Temporal lobe (tissue), 2 donors: ENCODE measurements around a stretch of chr15.

- RAMPAGE, long total RNA = no peak
Observed at GRCh38 chr15:66459748-66460999, 37.4 kb downstream of the SNAPC5 start.

- RAMPAGE, long total RNA = no peak
Observed at GRCh38 chr15:66484751-66485325, 12.7 kb downstream of the SNAPC5 start.

DNA sequence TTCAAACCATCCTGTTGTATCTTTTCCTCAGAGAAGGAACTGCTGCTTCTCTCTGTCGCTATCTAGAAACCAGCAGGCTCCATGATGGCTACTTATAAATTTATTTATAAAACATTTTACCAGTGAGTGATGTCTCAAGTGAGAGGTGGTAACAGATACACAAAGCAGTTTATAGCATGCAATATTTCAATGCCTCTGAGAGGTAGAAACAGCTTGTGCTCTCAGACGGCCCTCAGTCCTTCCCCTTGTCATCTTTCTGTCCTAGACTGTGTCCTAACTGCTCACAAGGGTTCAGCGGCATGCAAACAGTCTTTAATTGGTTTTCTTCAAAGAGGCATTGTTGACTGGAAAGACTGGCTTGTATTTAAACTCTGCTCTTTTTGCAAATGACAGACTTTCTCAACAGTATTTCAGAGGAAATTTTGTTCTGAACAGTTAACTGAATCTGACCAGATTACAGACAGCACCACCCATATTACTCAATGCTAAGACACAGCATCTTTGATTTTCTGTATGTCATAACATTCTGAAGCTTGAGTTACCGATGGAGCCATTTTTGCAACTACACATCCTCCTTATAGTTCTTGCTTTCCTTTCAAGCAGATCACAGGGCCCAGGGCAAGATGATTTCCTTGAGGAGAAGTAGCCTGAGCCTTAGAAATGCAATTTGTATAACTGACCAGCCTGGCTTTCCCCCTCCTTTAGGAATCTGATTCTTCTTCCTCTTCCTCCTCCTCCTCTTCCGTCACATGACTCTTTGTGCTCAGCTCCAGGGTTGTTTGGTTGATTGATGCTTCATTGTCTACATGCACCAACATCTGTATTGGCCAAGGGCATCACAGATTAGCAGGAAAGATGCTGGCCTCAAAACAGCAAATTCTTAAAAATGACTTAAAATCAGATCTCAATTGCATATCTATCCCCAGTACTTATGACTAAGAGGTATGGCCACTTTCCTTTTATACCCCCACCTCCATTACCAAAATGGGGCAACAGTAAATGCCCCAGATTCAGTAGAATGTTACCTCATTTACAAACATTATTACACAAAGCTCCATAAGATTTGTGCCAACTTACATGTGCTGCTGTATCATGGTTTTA lies 3.5 kb downstream of the SNAPC5 start:
- RAMPAGE, long total RNA = no peak

- RAMPAGE, long total RNA = no peak
Observed at GRCh38 chr15:66501735-66502187, 2.9 kb downstream of the RPL4 start.

- RAMPAGE, long total RNA = no peak
Observed at GRCh38 chr15:66650284-66650950, 51.6 kb upstream of the SMAD6 start.

GRCh38 chr15:66662313-66662909 lies 39.6 kb upstream of the SMAD6 start:
- RAMPAGE, long total RNA = no peak

DNA sequence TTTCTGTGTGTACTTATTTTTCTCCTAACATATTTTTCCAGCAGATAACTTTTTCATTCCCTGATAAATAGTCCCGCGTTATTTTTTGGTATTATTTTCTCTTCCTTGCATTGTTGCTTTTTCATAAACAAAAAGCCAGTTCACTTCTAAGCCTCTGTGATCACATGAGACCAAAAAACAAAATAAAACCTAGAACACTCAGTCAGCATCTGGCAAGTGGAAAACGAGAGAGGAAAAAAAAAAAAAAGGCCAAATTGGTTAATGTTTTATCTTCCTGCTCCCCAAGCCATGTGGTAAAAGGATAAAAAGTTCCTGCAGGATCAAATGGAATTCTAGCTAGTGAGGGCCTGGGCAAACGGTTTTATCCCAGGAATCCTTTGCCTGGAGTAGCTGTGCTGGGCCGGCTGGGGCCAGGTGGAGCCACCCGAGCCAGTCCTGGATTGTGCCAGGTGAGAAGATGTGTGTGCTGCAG lies 13.1 kb downstream of the SMAD6 start:
- RAMPAGE, long total RNA = no peak

DNA sequence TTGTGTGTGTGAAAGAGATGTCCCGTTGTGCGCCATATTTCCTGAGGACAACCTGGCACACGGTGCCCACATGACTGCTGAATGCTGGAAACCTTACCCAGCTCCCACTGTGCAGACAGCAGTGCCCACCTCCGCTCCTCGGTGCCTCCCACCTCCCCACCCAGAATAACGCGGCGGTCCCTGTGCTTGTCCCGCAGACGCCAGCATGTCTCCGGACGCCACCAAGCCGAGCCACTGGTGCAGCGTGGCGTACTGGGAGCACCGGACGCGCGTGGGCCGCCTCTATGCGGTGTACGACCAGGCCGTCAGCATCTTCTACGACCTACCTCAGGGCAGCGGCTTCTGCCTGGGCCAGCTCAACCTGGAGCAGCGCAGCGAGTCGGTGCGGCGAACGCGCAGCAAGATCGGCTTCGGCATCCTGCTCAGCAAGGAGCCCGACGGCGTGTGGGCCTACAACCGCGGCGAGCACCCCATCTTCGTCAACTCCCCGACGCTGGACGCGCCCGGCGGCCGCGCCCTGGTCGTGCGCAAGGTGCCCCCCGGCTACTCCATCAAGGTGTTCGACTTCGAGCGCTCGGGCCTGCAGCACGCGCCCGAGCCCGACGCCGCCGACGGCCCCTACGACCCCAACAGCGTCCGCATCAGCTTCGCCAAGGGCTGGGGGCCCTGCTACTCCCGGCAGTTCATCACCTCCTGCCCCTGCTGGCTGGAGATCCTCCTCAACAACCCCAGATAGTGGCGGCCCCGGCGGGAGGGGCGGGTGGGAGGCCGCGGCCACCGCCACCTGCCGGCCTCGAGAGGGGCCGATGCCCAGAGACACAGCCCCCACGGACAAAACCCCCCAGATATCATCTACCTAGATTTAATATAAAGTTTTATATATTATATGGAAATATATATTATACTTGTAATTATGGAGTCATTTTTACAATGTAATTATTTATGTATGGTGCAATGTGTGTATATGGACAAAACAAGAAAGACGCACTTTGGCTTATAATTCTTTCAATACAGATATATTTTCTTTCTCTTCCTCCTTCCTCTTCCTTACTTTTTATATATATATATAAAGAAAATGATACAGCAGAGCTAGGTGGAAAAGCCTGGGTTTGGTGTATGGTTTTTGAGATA lies 79.1 kb downstream of the SMAD6 start:
- RAMPAGE, long total RNA = no peak

DNA sequence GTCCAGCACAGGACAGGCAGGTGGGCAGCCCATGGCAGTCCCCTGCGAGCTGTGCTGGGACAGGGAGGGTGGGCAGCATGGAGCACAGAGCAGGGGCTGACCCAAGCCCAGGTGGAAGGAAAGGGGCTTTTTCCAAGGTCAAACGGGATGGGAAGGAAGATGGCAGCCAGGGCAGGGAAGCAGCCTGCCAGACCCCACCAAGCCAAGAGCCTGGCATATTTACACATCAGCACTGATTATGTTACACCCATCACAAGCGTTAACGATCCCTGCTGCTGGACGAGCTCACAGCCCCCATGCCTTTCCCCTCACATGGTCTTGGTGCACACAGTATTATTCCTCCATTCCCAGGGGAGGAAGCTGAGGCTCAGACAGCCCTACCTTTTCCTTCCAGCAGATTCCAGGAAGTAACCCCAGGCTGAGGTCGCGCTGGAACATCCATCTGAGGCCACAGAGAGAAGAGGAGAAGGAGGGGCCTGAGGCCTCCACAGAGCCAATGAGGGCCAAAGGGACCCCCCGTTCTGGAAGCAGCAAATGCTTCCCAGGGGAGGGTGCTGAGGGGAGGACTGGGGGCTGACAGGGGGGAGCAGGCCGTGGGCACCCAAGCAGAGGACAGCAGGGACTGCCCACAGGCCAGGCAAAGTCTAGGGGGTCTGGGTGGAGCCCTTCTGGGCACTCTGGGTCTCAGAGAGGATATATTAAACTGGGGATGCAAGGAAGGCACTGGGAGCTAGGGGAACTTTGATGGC lies 175.9 kb downstream of the SMAD6 start:
- RAMPAGE, long total RNA = no peak

GRCh38 chr15:66907923-66908709 lies 157.3 kb upstream of the SMAD3 start:
- RAMPAGE, long total RNA = no peak

DNA sequence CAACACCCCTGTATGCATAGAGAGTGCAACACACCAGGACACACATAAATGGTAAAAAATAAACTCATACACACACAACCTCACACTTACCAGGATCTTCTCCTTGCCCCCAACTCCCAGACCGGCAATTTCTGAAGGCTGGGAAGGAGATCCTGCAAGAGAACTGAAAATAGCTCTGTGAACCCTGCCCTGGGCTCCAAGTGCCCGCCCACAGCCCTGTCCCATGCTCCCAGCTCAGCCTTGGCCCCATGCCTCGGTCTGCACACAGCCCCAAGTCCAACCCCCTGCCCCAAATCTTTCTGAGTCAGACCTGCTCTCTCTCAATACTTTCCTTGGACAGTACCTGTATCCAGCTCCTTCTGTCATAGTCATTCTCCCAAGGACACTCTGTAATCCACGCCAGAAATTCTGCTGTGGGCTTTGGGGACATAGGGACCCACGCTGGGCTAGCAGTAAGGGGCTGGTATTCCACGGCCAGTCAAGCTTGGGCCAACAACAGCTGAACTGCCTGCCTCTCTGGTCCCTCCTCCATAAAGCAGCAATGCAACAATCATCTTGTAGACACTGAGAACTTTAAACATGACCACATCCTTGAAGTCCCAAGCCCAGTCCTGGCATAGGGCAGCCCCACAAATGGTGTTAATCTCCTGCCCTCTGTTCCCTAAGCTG lies 6.2 kb upstream of the SMAD3 start:
- RAMPAGE, long total RNA = no peak

DNA sequence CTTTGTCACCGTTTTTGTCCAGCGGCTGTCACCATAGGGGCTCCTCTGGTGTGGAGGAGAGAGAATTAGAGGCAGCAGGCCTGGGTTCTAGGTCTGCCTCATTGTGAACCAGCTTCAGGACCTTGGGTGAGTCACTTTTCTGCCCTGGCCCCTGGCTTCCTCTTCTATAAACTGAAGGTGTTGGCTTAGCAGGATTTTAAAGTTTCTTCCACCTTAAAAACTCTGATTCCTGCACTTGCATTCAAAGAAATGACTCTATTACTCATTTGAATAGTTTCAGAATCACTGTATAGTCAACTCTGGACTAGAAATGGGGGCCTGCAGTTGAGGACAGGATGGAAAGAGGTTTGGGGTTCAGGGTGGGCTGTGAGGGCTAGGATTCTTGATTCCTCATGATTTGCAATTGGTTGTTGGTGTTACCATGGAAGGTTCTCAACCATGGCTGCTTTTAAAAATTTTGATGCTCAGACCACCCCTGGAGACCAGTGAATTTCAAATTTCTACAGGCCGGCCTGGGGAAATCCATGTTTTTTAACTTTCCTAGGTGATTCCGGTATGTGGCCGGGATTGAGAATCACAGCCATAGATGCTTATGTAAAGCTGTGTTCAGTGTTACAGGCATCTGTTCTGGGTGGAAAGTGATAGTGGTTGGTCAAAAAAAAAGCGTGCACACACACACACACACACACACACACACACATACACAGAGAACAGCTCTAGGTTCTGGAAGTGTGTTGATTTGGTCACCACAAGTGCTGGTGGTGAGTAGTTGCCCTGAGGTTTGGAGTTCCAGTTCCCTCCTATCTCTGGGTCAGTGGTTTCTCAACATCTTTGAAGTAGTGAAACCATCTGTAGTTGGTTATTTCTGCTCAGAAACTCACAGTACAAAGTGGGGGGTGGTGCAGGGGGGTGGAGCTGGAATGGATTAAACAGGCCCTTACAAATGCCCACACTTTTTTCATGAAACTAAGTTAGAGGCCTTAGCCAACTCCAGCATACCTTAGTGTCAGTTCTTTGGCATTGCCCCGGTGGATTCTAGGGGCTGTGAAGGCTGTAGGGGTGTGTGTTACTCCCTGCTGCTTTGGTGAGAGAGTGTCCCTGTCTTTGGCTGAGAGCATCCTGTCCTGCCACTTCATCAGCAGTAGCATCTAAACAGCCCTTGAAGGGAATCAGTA lies 20.2 kb downstream of the SMAD3 start:
- RAMPAGE, long total RNA = no peak

DNA sequence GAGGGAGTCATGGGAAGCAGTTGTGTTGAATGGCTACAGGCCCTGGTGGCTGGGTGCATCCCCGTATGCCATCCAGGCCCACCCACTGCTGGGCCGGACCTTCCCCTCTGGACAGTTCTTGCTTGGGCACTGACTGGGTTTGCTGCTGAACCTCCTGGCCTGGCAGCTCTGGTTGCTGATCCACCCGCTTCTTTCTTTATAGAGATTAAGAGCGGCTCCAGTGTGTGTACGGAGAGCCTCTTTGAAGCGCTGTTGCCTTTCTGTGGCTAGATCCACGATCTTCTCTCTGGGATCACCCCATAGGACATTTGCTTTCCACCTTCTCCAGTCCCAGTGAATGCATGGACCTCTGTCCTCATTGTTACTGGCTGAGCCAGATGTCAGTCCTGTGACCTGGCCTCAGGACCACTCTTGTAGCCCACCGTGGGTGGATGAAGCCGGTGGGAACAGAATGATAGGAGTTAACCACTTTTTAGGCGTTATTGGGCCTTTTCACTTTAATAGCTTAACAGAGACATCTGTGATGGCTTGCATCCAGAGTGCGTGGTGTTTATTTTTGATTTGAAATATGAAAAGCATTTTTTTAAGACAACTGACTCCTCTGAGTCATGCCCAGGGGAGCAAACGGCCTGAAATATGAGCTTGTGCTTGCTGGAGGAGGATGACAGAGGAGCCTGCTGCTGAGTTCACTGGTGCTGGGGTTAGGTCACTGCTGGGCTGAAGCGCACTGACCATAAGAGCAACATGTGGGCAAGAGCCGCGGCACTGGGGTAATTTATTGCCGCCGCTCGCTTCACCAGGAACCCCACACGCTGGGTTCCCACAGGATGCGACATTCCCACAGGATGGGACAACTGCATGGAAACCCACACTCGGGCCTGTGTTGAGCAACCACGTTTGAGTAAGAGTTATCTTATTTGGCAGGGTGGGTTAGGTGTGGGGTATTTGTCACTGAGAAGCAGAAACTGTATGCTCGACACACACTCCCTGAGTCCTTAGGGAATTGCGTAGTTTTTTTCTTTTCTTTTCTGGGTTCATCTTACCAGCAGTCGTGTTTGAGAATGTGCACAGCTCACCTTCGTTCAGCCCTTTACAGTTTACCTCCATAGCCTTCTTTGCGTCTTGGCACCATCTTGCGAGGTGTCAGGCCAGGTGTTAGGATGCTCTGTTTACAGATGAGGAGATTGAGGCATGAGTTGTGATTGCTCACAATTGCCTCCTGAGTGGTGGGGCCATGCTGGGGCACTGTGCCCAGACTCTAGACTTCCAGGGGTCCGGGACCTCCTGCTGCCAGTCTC lies 60.1 kb downstream of the SMAD3 start:
- RAMPAGE, long total RNA = no peak

DNA sequence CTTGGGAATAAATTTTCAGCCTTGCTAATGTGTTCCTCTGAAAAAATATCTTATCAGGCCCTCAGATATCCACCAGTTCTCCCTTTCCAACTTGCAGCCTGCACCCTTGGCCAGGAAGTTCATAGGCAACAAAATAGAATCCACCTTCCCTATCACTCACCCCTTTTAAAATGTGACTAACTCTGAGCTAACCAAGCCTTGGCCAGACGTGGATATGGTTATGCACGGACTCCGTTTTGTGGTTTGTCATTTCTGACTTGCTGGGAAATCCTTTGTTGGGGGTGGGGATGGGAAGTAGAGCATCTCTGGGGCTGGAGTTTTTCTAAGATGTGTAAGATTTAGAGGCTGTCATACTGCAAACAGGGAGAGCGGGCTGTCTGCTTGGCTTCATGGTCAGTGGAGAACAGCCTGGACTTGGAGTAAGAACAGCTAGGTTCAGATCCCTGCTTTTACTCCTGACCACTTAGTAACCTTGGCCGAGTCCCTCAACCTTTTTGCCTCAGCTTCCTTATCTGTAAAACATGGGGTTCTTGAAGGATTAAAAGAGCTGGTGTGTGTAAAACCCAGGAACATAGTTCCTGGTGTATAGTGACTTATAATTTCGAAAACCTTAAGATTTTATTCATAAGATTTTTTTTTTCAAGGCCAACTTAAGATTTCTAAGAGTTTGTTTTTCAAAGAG lies 62.6 kb downstream of the SMAD3 start:
- RAMPAGE, long total RNA = no peak

DNA sequence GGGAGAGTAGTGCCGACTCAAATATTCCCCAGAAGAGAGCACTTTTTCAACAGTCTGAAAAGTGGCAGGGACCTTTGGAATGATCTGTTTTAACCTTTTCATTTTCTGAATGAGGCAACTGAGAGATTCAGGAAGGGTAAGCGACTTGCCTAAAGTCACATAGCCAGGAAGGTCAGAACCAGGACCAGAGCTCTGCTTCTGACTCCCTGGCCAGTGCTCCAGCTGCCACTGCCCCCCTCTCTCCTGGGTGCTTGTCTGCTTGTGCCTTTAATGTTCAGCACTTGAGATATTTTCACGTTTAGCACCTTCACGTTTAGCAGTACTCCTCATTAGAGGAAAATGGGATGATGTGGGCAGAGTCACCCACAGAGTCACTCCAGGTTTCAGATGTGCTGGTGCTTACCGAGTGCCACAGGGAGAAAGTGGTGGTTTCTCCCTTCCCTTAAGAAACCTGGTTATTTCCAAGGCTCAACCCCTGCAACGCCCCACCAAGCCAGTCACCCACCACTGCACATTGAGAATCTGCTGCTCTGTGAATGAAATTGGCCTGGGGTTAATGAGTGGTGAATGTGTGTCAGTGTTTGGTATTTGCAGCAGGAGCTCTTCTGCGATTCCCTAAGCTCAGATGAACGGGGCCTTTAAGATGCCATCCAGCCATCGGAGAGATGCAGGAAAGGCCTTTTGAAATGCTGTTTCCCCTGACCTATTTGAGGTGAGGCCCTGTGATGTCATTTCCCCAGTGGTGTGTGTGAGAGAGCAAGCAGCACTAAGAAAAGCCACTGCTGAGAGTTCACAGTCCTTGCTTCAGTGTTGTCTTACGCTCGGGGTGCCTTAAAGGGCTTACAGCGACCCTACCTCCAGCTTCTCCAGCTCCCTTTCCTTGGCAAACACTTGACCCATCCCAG lies 68.6 kb downstream of the SMAD3 start:
- RAMPAGE, long total RNA = no peak

GRCh38 chr15:67166257-67167094 lies 88.0 kb downstream of the AAGAB start:
- RAMPAGE, long total RNA = no peak

DNA sequence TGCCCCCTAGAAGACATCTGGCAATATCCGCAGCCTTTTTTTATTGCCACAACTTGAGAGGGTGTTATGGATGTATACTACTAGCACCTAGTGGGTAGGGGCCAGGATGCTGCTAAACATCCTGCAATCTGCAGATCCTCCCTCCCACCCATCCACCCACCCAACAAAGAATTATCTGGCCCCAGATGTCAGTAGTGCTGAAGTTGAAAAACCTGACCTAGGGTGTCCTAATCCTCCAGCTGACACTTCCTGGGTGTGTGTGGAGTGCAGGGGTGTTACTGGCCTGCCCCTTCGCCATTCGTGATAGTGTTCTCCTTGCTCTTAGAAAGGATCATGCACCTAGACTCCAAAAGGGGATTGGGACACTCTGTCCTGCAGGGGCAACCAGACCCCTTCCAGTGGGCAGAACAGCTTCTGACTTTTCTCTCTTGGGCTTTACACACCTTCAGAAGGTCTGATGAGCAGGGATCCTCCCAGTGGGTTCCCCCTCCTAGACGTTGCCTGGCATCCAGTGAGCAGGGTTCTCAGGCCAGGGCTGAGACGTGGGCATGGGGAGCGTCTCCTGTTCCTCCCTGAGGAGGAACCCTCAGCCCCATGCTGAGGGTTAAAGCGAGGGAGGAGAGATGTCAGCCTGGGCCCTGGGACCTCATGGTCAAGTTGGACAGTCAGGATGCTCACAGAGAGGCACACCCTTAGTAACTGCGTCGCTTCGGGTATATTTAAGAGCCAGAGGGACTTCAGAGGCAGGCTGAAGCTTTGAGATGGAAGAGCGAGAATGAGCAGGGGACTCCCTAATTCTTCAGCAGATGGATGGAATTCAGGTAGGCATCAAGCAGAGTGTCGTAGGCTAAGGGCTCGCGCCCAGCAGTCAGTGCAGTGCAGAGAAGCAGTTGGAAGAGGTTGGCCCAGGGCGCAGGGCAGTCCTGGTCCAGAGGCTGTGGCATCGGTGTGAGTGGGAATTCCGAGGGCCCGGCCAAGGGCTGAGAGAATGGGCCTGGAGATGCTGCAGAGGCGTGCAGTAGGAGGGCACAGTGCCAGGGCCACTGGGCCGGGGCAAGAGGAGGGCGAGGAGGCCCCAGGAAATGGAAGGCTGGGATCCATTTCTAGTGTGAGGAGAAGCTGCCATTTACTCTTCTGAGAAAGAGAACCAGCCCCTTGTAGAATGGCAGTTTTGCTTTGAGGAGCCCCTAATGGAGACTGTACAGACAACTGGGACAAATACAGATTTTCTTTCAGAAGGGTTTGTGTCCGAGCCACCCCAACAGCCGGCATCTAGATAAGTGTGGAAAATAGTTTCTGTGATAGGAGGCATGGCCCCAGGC lies 74.7 kb downstream of the AAGAB start:
- RAMPAGE, long total RNA = no peak

GRCh38 chr15:67520330-67520894 lies 519 bp upstream of the C15orf61 start:
- RAMPAGE, long total RNA = no peak

DNA sequence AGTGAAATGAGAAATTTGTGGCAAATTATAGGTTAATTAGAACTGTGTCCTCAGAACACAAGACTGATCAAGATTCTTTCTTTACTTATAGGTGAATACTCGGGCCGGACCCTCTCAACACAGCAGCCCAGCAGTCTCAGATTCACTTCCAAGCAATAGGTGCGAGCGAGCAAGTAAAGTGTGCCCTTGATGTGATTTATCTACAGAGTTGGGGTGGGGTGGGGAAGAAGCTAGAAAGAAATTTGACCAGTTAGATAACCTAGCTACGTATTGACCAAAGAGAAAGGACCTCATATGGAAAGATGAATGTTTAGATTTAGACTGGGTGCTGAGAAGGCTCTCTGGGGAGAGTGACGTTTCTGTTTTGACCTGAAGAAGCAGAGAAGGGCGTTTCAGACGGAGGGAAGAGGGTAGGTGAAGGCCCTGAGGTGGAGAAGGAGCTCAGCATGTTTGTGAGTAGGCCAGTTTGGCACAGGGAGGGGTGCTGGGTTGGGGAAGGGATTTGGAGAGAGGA lies 44.3 kb downstream of the MAP2K5 start:
- RAMPAGE, long total RNA = no peak

GRCh38 chr15:67784215-67784836 lies 41.0 kb upstream of the SKOR1 start:
- RAMPAGE, long total RNA = no peak